A172 (cell line): ENCODE measurements around the genes RNF128, MID2, IRS4, TMEM164 and PAK3.

DNA sequence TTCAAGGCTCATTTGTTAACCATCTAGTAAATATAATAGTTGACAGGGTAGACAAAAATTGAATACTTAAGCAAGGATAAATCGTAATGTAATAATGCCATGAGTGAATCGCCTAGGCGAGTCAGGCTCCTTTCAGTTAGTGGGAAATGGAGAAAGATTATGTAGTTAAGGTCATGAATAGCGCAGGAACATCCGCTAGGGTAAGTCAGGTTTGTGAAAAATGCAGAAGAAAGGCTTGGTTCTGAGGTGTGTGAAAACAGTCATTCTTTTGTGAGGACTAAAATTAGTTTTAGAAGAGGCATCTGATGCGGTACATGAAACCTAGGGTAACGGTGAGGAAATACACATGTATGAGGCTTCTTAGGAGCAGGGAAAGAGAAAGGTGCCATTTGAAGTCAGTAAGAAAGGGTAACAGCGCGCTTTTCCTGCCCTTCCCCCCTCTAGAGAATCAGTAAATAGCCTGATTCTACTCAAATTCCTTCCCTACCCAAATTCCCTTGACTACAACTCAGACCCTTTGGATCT lies 609 bp upstream of the RNF128 start:
- RAMPAGE, long total RNA = no peak

- RAMPAGE, long total RNA = no peak
These were observed at the start of gene RNF128 for GRCh38 chrX:106726355-106726966. Gene RNF128 (plus strand): TSS chrX:106726701.

DNA sequence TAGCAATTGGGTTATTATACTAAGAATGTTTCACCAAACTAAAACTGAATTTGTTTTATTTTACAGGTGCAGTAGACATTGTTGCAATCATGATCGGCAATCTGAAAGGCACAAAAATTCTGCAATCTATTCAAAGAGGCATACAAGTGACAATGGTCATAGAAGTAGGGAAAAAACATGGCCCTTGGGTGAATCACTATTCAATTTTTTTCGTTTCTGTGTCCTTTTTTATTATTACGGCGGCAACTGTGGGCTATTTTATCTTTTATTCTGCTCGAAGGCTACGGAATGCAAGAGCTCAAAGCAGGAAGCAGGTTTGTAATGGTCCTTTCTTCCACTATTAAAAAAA lies 29.7 kb upstream of the TBC1D8B start:
- RAMPAGE, long total RNA = no peak

DNA sequence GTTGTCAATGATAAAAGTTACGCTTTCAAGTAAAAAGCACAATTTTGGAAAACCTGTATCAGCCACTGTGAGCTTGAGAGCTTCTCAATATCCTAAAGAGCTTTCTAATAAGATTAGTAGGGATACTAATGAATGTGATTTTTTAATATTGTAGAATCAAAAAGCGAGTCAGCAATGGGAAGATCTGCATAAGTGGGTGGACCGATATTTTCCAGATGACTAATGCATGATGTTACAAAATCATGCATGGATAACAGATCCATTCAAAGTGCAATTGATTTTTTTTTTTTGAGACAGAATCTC lies 7.4 kb upstream of the CLDN2 start:
- RAMPAGE, long total RNA = no peak

DNA sequence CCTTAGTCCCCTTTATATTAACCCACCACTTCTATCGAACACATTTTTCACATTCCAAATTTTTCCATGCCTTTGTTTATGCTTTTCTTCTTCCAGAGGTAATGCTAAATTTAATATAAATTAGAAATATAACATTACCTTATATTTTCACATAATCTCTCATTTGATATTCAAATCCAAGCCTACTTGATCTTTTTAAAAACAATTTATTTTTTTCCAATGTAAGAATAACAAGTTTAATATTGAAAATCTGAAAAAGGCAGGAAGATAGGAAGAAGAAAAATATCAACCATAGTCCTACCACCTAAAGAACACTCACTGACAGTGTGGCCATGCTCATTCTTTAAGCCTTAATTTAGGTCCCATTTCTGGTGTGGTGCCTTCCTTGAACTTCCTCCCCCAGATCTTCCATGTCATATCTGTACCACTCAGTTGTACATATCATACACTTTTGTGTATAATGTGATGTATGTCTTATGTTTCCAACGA lies 20.4 kb downstream of the CLDN2 start:
- RAMPAGE, long total RNA = no peak

GRCh38 chrX:107324812-107325193 lies 118.4 kb downstream of the DNAAF6 start:
- RAMPAGE, long total RNA = no peak

DNA sequence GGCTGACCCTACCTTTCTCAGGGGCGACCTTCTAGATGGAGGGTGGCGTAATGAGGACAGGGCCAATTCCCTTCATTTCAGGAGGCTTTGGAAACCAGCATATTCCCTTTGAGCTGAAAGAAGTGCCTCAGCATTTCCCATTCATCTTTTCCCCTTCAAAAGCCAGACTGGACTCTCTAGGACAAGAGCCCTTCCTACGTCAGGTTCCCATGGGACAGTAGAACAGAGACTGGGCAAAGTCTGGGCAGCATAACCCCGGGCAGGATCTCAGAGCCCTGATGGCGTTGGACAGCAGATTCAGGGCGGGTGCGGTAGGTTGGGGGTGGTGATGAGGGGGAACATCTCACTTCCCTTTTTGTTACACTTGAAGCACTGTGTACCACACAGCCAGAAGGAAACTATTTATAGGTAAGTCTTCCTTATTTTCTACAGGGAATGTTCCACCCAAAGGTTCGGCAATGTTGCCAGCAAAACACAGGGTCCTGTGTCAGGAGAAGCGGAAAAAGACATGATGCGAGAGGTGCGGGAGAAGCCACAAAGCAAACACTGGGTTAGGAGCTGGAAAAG lies 54.3 kb downstream of the TSC22D3 start:
- RAMPAGE, long total RNA = no peak

DNA sequence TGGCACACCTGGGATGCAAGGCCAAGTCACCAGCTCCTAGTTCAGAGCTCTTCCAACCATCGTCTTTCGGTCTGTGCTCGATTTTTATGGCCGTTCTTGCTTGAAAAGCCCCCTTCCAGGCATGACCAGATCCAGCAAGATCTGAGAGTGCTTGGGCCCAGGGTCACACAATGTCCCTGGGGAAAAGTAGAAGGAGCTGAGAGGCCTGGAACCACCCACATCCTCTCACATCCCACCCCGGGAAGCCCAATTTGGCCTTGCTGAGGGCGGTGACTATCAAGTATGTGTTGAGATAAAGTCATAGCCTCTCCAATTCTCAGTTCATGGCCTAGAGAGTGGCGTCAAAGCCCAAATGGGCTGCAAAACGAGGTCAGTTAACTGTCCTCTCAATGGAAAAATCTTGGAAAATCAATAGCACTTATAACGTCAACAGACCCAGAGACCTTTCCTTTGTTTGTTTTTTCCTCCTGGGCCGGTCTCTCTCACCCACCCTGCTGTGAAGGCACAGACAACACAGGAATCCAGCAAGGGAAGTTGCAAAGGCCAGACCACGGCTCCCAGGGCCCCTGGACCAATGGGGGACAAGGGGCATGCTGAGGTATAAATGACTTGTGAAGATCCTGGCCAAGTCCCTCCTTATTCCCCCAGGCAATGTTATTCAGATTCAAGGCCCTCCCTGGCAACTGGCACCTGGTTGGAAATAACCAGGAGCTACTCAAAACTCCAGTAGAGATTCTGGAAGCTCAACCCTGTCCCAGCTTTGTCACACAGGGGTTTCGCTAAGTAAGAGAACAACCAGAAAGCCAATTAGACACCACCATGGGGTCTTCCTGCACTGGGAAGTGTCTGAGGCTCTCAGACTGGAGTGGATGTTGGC lies 38.7 kb downstream of the TSC22D3 start:
- RAMPAGE, long total RNA = no peak

DNA sequence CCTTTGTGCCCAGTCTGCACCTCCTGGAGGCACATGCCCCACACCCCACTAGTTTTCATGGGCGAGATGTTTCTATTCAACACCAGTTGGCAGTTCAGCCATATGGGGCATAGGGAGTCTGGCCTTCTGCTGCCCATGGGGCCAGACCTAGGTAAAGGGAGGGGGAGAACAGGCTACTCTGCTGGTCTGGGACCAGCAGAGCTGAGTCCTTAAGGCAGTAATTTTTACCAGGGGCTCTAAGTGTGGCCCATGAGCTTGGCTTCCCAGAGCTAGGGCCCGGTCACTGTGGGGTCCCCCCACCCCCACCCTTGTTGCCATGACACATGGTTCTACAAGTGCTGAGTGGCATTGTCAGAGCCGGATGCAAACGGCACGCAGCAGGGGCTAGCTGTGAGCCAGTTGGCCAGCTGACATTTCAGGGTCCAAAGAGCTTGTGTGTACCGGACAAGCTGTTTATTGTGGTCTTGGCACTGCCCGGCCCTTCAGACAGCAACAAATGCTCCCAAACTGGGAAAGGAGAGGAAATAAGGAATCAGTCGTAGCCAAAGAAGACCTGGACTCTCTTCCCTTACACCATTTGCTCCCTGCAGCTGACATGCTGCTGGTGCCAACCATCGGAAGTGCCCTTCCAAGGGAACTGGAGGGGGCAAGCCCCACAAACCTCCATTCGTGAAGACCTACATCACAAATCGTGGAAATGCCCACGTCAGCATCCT lies 36.9 kb downstream of the TSC22D3 start:
- RAMPAGE, long total RNA = no peak

DNA sequence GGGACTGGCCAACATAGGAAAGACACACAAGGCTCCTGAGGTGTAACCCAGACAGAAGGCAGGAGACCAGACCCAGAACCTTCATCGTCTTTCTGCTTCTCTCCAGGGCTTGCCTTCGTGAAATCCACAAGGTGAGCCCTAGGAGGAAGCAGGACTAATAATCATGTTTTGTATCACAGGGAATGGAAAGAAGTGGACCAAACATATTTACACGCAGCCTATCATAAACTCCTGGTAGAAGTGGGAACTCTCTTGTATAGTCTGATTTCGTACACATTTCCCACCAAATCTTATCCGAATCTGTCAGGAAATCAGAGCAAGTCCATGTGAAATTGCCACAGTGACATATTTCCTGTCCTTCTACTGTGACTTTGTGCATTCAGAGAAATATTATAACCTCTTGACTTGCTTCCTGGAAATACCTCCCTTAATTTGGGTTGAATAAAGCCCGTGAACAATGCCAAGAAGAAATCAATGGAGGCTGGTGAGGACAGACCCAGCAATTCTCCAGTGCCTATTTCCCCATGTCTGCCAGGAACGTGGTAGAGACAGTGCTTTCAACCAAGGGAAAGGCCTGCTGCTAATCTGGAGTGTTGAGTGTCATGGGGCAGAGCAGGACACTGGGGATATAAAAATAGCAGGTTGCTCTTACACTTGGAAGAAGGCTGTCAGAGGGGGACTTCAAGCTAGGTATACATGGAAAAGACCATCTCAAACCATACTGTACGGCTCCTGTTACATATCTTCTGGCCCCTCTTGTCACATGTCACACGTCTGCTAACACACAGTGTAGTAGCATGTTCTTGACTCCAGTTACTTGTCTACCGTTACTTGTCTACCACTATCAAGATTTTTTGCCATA lies 20.0 kb downstream of the TSC22D3 start:
- RAMPAGE, long total RNA = no peak

DNA sequence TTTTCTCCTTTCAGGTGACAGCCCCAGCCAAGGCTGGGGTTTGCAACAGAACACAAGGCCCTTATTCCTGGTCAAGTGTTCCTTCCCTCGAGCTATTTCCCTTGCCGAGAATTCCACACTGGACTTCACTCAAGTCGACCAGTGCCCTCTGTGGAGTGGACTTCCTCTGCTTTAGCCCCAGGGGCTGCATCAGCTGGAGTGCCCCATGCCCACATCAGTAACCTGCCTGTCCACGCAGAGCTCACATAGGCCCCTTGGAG lies 19.0 kb downstream of the TSC22D3 start:
- RAMPAGE, long total RNA = no peak

DNA sequence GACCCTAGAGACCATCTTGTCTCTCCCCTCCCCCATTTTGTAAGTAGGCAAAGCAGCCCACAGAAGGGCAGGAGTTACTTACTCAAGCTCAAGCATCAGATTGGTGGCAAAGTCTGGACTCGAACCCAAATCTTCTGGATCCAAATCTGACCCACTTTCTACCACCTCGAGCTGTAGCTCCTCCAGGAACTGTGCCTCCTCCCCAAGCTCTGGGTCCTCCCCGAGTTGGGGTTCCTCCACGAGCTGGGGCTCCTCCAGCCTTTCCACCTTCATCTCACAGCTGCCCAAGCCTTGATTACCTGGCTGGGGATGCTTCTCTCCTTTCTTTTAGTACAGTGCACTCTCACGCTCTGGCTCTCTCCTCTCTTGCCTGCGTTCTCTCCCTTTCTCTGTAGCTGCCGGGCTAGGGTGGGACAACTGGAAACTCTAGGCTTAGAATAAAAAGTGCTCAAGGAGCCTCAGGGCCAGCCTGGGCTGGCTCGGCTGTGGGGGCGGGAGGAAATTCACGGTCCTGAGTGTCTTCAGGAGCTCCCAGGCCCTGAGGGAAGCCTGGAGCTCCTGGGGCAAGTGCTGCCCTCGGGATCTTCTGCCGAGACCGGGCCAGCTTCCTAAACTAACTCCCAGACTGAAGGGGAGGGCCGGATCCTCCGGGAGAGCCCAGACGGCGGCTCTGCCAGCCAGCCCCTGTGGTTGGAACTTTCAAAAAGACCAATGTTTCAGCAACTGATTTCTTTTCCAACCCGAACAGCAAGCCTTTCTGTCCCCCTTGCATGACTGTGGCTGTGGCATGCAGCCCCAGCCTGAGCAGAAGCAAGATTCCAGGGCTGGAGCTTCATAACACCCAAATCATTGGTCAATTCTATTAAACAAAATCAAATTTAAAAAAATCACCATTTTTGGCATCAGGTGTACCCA lies 15.9 kb downstream of the TSC22D3 start:
- RAMPAGE, long total RNA = no peak

DNA sequence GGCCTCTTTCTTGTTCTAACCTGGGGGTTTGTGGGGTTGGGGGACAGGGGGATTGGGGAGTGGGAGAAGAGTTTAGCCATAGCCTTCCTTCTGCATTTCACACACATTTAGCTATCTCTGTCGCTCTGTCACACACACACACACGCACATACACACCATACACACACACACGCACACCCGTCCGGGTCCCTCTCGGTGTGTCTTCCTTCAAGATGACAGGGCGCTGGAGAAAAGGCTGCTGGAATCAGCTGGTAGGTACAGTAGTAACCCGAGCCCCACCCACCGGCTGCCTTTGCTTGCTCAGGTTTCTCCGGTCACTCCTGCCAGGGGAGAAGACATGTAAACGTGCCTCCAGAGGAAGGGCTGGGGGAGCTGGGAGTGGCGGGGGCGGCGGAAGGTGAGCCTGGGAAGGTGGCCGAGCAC lies at the start of gene MID2:
Gene MID2 (plus strand): TSS at position 317 of the 423 bp plus-strand sequence.
- RAMPAGE, long total RNA = no peak

DNA sequence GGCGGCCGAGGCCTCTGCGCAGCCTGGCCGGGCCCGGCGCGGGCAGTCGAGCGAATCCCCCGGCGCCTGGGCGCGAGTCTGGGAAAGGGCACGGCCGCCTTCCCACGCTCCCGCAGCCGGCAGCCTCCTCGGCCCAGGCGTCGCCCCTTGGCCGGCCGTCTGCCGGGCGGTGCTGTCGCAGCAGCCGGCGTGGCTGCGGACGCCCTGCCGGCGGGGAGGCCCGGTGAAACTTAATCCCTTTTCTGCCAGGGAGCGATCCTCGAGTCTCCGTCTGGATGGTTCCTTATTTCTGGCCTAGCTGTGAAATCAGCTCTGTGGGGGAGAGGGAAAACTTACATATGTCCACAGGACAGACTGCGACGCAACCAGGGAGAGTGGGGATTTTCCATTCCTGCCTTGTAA lies 1.0 kb downstream of the MID2 start:
- RAMPAGE, long total RNA = no peak

- RAMPAGE, long total RNA = no peak
These were observed at the start of gene IRS4 for GRCh38 chrX:108736268-108737013. Gene IRS4 (minus strand): TSS chrX:108736563.

DNA sequence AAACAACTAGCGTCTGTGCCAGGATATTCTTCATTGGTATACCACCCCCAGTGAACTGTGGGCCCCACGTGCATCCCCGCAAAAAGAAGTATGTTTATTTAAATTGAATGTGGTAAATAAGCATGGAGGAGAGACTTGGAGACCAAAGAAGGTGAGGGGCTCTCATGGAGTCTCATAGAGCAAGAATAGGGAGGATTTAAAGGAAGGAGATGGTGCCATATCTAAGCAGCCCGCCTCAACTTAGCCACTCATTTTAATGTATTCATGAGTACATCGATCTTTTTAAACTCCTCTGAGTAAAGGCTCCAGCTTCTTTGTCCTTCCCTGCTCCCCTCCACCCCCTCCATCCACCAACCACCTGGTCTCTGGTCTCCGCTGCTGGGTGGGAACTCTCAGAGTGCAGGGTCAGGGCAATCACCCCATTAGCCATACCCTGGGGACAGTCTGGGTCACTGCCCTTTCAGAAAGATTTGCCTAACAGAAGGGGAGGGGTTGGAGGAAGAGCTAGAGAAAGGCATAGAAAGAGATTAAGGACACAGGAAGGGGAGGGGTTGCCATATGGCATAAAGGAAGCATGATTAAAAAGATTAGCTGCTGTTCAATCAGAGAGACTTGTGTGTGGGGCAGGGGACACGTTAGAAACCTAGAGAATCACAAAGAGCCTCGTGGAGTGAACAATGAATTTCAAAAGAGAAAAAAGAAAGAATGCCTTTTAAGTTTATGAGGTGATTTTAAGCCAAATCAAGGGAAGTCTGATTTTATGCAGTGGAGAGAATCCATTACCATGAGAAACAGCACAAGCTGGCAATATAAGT lies 115.3 kb upstream of the ACSL4 start:
- RAMPAGE, long total RNA = no peak

- RAMPAGE, long total RNA = no peak
These were observed at the start of gene TMEM164 for GRCh38 chrX:110003021-110003443. Gene TMEM164 (plus strand): TSS chrX:110003114.

- RAMPAGE, long total RNA = no peak
These were observed 9.9 kb downstream of the TMEM164 start for GRCh38 chrX:110012447-110013485.

GRCh38 chrX:110055174-110055874 lies 52.4 kb downstream of the TMEM164 start:
- RAMPAGE, long total RNA = no peak

GRCh38 chrX:111095673-111096440 lies at the start of gene PAK3:
Gene PAK3 (plus strand): TSS chrX:111096191.
- RAMPAGE, long total RNA = no peak